Aortic smooth muscle cell (primary cell): ENCODE measurements around the genes PAPOLG, PUS10 and B3GNT2.

GRCh38 chr2:58460711-58461185 is 219.6 kb upstream of the FANCL start:
- RRBS, result no CpG with 5 or more reads among the region's 22 CpGs

- RRBS, result no CpG with 5 or more reads among the region's 4 CpGs
These were observed 299.6 kb upstream of the FANCL start for GRCh38 chr2:58540635-58541153.

- RRBS, result 16% methylated on average over 3 of the region's 59 CpGs
These were observed 825.7 kb upstream of the FANCL start for GRCh38 chr2:59066633-59067413.

DNA sequence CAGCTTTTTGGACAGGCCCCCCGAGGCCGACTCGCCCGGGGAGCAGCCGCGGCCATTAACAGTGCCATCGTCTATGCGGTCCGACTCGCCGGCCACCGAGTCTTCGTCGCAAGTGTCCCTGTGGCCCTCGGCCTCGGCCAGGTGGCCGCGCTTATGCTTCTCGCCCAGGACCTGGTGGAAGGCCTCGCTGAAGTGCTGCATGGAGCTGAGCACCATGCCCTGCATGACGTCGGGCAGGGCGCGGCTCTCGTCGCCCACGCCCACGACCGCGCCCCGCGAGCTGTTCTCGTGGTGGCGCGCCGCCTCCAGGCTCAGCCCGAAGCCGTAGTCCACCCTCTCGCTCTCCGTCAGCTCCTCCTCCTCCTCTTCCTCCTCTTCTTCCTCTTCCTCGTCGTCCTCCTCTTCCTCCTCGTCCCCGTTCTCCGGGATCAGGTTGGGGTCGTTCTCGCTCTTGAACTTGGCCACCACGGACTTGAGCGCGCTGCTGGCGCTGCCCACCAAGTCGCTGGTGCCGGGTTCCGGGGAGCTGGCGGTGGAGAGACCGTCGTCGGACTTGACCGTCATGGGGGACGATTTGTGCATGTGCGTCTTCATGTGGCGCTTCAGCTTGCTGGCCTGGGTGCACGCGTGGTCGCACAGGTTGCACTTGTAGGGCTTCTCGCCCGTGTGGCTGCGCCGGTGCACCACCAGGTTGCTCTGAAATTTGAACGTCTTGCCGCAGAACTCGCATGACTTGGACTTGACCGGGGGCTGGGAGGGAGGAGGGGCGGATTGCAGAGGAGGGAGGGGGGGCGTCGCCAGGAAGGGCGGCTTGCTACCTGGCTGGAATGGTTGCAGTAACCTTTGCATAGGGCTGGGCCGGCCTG is 92.2 kb downstream of the BCL11A start:
- RRBS, result 60% methylated on average over 23 of the region's 78 CpGs

GRCh38 chr2:60755948-60757267 is at the start of gene PAPOLG:
TSS of gene PAPOLG (plus strand) at chr2:60756268.
- RRBS, result 2% methylated on average over 16 of the region's 69 CpGs

GRCh38 chr2:61017783-61018467 is at the start of gene PUS10:
TSS of gene PUS10 (minus strand) at chr2:61018255.
- RRBS, result no CpG with 5 or more reads among the region's 28 CpGs

GRCh38 chr2:61065481-61065829 is 216 bp upstream of the SANBR start:
- RRBS, result 1% methylated on average over 9 of the region's 21 CpGs

- RRBS, result no CpG with 5 or more reads among the region's 4 CpGs
These were observed 45.8 kb downstream of the C2orf74 start for GRCh38 chr2:61207701-61208308.

- RRBS, result no CpG with 5 or more reads among the region's 9 CpGs
These were observed 21.4 kb upstream of the USP34 start for GRCh38 chr2:61491899-61493123.

DNA sequence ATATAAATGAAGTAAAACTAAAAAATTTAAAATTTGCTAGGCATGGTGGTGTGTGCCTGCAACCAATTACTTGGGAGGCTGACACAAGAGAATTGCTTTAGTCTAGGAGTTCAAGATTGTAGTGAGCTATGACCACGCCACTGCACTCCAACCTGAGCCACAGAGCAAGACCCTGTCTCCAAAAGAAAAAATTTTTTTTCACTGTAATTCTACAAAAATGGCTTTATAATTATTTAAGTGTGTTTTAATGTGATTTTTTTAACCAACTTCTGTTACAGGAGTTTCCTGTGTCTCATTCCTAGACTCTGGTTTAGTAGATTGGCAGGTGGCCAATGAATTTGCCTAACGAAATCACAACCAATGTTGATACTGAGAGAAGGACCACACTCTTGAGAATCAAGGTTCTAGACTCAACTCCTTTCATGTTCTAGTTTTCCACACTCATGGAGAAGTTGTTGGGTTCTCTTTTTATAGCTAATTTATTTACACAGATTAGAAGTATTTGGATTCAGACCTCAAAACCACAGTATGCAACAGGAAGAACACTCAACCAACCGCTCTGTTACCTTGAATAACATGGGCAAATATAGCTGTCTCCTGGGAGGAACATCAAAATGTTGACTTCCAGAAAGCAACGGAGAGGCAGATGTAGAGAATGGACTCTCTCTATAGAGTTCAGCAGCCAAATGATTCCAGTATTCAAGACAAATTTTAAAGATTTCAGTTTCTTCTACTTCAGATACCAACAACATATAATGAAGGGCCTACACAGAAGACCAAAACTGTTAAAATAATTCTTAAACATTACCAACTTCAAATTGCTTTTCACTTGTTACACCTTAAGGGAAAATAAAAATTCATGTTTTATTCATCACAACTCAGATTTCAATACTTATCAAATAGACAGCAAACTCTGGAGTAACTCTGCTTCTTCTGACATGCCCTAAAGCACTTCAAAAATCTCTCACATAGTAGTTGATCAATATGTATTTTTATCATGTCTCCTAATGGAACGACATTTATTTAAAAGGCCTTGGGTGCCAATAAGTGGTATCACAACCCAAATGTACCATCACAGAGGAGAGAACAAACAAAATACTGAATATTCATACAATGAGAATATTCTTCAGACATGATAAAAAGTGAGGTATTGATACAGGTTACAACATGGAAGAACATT is 22.8 kb upstream of the USP34 start:
- RRBS, result no CpG with 5 or more reads among the region's 5 CpGs

GRCh38 chr2:61670945-61671624 is 132.9 kb upstream of the XPO1 start:
- RRBS, result no CpG with 5 or more reads among the region's 3 CpGs

DNA sequence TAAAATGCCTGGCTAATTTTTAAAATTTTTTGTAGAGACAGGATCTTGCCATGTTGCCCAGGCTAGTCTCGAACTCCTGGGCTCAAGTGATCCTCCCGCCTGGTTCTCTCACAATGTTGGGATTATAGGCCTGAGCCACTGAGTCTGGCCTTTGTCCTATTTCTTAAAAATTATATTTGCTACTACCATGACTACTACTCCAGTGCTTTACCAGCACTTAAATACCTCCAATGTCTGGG is 147.3 kb downstream of the FAM161A start:
- RRBS, result no CpG with 5 or more reads among the region's 2 CpGs

- RRBS, result no CpG with 5 or more reads among the region's 4 CpGs
These were observed 14.2 kb upstream of the FAM161A start for GRCh38 chr2:61867724-61868858.

- RRBS, result no CpG with 5 or more reads among the region's 19 CpGs
These were observed 708 bp downstream of the CCT4 start for GRCh38 chr2:61887620-61888276.

GRCh38 chr2:62192769-62193199 is 3.1 kb upstream of the B3GNT2 start:
- RRBS, result no CpG with 5 or more reads among the region's 1 CpG

GRCh38 chr2:62196056-62196239 is at the start of gene B3GNT2:
TSS of gene B3GNT2 (plus strand) at chr2:62196115.
- RRBS, result 2% methylated on average over 11 of the region's 25 CpGs

DNA sequence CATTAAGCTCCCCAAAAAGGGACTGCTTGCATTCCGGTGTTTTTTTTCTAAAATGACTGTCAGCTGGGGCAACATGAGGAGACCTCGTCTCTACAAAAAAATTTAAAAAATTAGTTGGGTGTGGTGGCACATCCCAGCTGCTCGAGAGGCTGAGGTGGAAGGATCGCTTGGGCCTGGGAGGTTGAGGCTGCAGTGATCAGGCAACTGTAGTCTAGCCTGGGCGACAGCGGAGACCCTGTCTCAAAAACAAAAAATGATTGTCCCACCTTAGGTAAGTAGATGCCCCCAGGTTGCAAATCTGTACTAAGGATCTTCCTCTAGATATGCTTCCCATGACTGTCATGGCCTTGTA is 17.1 kb downstream of the B3GNT2 start:
- RRBS, result no CpG with 5 or more reads among the region's 6 CpGs

GRCh38 chr2:62466929-62467552 is 39.0 kb downstream of the TMEM17 start:
- RRBS, result no CpG with 5 or more reads among the region's 9 CpGs

- RRBS, result no CpG with 5 or more reads among the region's 5 CpGs
These were observed 20.2 kb downstream of the TMEM17 start for GRCh38 chr2:62485608-62486369.

DNA sequence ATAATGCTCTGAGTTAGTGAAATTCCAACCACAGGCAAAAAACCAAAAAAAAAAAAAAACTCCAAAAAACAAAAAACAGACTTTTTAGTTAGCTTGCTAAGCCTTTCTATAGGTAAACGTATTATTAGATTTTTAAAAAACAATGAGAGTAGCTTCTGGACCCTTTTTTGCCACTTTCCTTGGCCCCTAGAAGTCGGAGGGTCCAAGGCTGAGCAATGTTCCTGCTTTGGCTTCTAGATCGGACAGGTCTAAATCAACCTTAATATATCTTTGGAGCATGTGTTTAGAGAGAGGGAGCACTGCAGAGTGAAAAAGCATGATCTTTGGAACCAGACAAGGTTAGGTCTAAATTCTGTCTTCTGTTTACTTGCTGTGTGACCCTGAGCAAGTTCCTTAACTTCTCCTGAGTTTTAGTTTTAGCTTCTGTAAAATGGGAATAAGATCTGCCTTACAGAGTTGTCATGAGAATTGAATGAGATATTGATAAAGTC is 14.1 kb downstream of the TMEM17 start:
- RRBS, result no CpG with 5 or more reads among the region's 3 CpGs